H4 (cell line): Measurements from ENCODE around the gene LRP2BP.

DNA sequence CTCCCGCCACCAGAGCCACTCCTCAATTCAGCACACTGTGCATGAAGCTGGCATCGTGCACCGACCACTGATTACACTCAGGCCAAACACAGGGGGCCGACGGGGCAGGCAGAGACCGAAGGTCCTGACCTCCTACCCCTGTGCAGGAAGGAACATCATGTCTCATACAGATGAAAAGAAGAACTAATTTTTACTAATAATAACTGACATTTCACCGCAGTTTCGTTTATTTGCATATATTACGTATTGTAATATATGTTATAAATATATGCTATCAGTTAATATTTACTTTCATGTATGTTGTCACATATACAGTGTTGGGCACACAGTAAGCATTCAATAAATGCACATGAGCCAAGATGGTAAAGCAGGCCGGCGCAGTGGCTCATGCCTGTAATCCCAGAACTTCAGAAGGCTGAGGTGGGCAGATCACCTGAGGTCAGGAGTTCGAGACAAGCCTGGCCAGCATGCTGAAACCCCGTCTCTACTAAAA lies 4.3 kb downstream of the IRF2 start:
- RAMPAGE, long total RNA: no peak

GRCh38 chr4:184474946-184475443 lies 645 bp upstream of the IRF2 start:
- RAMPAGE, long total RNA: no peak

- RAMPAGE, long total RNA: no peak
Observed at GRCh38 chr4:184536739-184537958, 62.8 kb upstream of the IRF2 start.

DNA sequence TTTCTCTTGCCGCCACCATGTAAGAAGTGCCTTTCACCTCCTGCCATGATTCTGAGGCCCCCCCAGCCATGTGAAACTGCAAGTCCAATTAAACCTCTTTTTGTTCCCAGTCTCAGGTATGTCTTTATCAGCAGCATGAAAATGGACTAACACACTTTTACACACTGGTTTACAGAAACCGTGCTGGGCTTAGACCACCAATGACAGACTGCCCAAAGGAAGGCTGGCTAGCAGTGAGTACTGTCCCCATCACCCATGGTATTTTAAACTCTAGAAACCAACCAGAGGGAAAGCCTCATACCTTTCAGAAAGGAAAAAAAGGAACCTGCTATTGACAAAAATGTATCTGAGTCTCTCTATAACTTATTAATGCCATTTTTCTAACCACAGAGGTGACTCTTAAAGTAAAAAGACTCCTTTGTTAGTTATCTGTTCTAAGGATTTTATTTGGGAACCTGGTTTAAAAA lies 45.5 kb upstream of the CENPU start:
- RAMPAGE, long total RNA: no peak

DNA sequence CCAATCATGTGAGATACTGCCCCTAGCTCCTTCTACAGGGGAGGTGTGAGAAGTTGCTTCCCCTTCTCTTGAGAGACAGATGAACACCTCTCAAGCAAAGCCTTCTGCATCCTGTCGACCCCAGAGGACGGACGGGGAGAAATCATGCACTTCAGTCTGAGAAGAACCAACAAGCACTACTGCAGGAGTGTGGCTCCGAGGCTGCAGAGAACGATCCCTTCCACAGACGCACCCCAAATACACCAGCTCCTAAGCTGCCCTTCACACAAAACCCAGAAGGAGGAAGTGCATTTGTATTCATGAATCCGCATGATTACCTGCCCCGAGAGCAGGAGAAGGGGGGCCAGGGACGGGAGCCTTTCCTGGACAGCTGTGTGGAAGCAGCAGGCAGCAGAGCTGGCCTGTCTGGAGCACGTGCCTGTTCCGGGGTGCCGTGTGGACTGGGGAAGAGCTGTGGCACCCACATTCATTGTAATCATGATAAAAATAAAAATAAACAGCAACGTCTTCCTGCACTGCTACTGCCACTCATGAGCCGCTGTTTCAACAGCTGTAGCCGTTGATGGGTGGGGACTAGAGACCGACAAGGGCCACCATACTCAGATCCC lies 43.0 kb downstream of the ACSL1 start:
- RAMPAGE, long total RNA: no peak

DNA sequence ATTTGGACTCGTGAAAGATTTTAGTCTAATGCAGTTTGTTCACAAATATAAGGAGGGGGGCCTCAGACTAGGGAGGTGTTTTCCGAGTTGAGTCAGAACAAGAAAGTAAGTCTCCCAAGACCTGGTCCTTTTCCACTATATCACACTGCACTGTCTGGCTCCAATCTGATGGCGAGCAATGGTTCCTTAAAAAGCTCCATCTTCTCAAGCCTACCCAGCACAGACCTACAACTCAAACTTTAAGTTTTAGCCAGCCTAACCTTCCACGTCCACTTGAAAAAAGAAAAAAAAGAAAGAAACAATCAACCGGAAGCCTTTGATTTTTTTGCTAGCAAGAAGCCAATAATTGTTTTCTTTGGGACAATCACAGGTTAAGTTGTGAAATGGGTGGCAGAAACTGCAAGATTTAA lies 1.2 kb downstream of the ACSL1 start:
- RAMPAGE, long total RNA: no peak

DNA sequence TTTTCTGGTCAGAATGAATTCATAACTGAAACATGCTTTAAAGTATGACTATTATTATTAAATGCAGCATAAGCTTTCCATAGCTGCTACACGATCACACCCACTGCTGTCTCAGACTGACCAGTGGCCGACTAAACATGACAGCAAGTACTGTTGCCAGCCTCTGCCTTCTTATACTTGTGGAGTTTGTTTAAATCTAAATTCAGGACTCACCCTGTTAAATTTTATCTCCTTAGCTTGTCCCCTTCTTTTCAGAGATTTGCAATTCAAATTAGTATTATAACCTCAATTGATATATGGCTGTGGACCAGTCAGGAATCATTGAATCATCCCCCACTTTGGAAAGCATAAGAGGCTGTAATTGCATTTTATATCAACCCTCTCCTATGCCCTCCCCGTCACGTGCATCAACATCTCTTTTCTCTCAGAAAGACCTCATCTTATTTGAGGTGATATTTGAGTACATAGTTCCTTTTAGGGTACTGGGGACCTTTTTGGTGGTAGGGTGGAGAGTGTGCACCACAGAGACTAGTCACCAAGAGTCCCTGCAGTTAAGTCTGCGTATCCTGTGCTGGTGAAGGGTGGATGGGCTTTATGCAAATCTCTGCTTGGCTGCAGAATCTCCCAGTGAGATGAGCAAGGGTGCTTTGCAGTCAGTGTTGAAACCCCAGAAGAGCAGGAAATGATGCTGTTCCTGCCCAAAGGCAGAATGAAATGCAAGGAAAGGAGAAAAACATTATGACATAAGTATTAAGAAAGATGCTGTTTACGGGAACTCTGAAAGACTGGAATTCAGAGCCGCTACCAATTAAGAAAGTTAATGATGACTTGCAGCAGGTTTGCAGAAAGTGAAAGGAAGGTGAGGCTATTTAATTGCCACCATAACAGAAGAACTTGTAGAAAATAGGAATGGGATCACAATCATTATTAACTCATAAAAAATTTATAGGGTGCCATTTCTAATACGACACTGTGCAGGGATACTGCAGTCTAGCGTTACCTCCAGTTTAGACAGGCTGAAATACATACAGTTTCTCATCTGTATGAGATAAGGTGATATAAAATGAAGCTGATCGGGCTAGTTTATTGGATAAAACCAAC lies 25.3 kb upstream of the ACSL1 start:
- RAMPAGE, long total RNA: no peak

- RAMPAGE, long total RNA: no peak
Observed at GRCh38 chr4:185004450-185005025, 13.8 kb upstream of the HELT start.

GRCh38 chr4:185108613-185109084 lies 34.4 kb upstream of the SLC25A4 start:
- RAMPAGE, long total RNA: no peak

- RAMPAGE, long total RNA: no peak
Observed at GRCh38 chr4:185115875-185116308, 27.2 kb upstream of the SLC25A4 start.

- RAMPAGE, long total RNA: no peak
Observed at GRCh38 chr4:185142544-185142909, 539 bp upstream of the SLC25A4 start.

- RAMPAGE, long total RNA: no peak
Observed at GRCh38 chr4:185145318-185146072, 2.4 kb downstream of the SLC25A4 start.

GRCh38 chr4:185351252-185351752 lies 44.4 kb downstream of the LRP2BP start:
- RAMPAGE, long total RNA: no peak

- RAMPAGE, long total RNA: no peak
Observed at GRCh38 chr4:185379599-185380168, 16.0 kb downstream of the LRP2BP start.

DNA sequence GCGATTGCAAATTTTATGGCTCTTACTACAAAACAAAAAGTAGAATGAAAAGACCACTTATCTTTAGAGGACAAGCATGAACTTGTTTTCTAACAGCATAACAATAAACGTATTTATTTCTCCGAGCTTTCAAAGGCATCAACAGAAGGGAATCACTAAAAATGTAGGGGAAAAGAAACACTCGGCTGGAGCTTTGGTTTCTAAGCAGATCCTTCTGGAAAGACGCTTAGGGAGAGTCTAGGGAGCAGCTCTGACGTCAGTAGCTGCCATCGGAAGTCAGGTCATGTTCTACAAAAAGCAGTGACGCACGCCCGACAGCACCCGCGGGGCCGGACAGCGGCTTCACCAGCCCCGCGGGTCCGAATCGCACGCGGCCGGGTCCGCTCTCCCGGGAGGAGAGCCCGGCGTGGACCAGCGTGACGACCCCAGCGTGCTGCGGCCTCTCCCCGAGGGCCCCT lies at the start of gene LRP2BP:
Gene LRP2BP, minus strand, starts transcription at position 239 of the 458 bp plus-strand sequence.
- RAMPAGE, long total RNA: no peak

DNA sequence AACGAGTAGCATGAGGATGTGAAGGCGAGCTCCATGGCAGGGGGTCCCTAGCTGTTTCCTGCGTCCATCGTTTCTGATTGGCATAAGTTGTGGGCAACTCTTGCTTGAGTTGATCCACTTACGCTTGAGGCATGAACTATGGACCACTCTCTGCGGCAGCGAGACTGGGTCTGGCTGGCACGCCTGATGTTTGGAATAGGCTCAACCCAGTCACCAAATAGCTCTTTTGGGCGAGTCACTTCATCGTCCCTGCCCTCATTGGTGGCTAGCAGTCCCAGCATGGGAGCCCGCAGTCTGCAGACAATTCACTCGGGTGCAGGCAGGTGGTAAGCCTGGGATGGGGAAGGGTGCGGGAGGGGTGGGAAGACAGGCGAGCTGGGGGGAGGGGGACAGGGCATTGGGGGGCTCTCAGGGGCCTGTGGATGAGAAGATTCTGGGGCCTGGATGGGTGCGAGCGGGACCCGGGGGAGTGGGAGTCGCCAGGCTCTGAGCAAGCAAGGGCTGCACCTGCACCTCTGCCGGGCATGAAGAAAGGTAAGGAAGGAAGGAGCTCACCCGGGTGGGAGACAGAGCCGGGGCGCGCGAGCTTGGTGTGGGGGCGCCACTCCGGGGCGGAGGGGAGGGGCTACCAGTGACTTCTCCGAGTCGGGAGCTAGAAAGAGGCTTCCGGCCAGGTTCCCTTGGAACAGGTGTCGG lies 103.2 kb upstream of the PDLIM3 start:
- RAMPAGE, long total RNA: no peak

DNA sequence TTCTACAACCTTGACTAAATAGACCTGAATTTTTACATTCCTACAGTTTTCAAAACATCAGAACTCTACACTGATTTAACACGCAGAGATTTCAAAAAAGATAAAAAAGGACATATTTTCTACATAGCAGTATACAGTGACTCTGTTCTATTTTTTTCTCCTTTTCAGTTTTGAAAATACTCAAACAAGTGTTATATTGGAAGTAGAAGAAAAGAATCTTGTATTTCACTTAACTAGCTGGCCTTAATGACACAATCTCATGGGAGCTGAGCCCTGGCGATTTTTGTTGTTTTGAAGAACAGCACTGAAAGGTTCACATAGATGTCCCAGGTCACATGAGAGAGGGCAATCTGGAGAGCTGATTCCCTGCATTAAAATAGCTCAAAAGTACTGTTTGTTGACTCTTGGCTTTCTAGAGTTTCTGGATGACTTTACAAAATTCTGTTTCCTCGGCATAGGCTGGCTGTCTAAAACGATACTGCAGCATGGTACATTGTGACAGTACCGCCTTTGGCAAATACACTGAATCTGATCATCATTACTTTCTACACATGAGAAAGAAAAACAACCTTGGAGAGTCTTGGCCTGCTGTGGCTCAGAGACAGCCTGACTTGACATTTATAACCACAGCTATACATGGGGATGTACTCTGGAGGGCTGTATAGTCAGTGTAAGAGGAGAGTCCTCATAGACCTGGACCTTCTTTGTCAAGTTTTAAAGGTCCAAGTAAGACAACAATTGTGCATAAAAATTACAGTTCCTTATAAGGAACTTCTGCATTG lies 119.7 kb upstream of the PDLIM3 start:
- RAMPAGE, long total RNA: no peak

GRCh38 chr4:185716952-185717338 lies 95.0 kb downstream of the SORBS2 start:
- RAMPAGE, long total RNA: no peak

- RAMPAGE, long total RNA: no peak
Observed at GRCh38 chr4:185721667-185722379, 90.2 kb downstream of the SORBS2 start.

DNA sequence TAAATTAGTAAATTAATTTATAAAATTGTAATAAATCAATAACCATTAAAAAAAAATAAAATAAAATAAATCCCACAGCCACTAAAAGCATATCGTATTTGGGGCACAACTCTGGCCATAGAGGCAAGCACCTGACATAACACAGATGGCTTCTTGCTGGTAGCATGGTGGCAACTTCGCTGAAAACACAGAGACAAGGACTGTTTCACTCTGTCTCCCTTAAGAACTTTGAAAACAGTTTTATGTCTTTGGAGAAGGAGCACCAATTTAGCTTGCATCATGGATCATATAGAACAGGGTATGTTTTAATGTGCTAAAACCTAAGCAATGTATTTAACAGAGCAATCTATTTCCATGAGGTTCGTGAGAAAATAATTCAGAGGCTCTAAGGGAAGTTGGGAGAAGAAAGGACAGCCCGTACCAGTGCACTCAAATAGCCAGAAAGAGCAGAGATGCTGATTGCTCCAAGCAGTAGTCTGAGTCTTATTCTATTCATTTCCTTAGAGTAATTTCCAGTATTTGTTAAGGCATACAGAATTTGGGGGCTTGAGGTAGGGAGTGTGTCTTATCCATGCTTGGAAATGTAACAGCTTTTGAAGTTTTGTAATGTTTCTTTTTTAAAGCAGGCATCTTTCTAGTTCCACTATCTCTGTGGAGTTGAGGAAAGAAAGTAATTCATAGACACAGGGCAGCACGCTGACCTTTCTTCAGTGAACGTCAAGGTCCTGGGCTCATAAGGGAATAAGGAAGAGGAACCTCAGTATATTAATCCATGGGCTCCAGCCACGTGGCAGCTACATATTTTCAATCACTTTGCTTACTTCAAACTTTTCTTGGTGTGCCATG lies 88.7 kb downstream of the SORBS2 start:
- RAMPAGE, long total RNA: no peak